SK-N-MC (cell line): ENCODE results near the genes GOLGA6L1, GABRB3 and OCA2.

DNA sequence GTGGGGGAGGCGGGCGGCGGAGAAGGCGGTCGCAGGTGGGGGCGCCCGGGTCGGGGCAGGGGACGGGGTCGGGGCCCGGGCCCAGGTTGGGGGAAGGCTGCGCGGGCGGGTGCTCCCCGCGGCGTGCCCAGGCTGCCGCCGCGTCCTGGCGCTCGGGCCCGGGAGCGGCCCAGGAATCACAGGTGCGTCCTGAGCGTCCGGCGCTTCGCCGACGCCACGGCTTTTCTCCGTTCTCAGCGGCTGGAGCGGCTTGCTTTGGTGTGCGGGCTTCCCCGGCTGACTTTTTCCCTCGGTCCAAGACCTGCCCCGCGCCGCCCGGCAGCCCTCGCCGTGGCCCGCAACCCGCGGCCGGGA is 402 bp downstream of the NIPA1 start:
- RRBS: 1% methylated on average over 25 of the region's 48 CpGs

DNA sequence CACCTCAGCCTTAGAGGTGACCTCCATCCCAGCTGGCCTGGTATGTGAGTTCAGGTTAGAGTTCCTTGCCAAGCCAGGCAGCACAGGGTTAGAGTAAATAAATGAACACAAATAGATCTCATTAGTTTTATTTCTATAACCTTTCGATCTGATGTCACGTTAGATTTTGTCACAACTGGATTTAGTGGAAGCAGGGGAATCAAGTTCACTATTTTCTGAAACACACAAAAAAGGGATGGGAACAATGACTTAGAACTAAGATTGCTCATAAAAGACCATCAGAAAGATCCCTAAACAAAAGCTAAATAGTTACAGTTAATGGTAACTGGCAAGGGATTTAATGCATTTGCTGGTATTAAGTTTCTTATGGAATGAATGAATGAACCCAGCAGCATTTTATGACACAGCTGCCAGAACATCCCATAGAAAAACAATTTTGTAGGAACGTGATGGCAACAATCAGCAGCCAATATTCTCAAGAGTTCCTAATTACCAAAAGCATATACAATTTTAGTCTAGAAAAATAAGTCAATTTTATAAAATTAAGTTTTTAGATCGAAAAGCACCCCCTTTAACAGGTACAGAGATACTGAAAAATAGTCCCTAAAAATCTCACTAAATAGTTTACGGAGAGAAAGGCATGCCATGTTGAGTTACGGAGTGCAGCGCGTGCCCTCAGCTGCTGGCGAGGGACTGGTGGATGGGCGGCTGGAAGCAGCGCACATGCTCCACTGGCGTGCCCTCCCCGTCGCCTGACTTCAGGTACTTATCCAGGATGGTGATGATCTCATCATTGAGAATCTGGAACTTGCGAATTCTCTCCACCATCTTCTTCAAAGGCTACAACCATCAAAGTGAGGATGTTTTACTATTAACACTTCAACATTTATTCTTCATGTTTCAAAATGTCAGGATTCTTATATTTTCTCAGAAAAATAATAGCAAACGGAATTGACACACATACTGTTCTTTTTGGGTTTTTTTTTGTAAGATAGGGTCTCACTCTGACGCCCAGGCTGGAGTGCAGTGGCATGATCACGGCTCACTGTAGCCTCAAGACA is 31.2 kb downstream of the NIPA2 start:
- RRBS: no CpG with 5 or more reads among the region's 18 CpGs

DNA sequence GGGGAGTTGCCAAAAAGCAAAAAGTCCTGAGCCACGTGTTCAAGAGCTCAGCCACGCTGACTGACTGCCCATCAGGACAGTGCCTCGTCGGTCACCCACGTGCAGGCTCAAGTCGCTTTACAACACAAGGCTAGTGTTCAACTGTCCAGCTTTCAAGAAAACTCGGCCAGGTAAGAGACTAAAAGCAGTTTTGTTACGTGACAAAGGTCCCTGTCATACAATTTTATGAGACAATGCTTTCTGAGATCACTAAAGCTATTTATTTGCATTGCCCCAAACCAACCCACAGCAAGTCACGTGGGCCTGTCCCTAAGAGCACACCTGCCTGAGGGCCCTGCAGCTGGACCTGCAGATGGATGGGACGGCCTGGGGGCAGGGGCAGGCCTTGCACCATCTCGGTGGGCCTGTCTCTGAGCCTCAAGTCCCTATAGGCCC is 42.7 kb downstream of the NIPA2 start:
- RRBS: no CpG with 5 or more reads among the region's 11 CpGs

DNA sequence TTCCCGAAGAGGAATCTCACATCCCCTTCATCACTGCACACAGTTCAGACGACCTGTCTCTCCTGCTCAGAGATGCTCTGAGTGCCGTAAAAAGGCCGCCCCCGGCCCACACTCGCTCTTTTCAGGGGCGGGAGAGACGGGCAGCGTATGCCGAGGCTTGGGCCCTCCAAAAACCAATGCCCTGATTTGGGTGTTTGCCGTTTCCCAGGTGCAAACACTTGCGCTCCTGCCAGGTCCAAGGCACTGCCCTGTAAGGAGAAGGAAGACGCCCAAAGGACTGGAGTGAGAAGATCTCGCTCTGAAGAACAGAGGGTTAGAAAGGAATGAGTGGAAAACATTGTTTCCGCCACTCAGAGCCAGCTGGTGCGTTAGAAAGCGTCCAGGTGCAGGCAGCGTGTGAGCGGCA is 53.0 kb downstream of the NIPA2 start:
- RRBS: no CpG with 5 or more reads among the region's 19 CpGs

GRCh38 chr15:23136555-23137041 is at the start of gene GOLGA6L1:
GOLGA6L1 (minus strand) TSS chr15:23136822.
- RRBS: no CpG with 5 or more reads among the region's 7 CpGs

GRCh38 chr15:23311173-23311734 is 22.7 kb downstream of the GOLGA6L26 start:
- RRBS: no CpG with 5 or more reads among the region's 15 CpGs

GRCh38 chr15:23397830-23398257 is 43.3 kb downstream of the GOLGA8S start:
- RRBS: no CpG with 5 or more reads among the region's 8 CpGs

- RRBS: no CpG with 5 or more reads among the region's 16 CpGs
Observed at GRCh38 chr15:23714318-23714859, 27.3 kb upstream of the NDN start.

DNA sequence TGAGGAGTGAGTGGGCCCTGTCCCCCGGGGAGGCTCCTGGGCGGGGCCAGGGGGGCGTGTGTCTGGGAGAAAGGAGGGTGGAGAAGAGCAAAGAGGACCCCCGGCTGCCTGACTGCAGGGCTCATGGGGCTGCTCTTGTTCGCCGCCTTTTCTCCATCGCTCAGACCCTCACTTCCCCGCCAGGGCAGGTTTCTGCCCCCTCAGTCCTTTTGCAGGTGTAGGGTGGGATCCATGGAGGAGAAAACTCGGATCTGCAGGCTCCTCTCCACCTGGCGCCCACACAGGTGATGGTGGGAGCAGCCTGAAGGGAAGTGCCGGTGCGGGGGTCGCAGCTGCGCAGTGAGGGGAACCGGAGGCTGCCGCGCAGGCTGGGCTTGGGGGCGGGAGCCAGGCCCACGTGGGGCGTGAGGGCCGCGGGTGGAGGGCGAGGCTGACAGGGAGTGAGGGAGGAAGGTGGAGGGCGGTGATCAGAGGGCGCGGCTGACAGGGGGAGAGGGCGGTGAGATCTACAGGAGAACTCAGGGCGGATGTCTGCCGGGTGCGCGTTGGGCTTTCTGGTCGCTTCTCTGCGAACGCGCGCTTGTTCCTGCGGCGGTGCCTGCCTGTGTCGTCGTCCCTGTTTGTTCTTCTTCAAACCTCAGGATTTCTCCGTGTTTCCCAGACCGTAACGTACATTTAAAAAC is 198.2 kb upstream of the NPAP1 start:
- RRBS: 3% methylated on average over 3 of the region's 43 CpGs

DNA sequence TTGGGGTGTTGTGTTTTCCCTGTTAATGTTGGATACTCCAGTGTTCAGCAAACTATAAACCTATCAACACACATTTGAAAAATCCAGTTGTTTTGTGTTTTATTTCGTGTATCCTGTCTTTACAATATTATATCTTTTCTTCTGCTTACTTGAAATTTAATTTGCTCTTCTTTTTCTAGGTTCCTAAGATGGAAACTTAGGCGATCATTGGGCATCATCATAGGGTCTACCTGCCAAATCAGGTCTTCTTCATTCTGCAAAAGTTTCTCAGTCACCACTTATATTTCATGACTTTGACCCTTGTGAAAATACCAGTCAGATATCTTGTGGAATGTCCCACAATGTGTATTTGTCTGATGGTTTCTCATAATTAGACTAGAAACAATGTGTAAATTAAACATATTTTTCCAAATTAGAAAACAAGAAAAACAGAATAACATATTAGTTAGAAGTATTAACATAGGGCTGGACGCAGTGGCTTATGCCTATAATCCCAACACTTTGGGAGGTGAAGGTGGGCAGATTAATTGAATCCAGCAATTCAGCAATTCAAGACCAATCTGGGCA is 102.5 kb upstream of the SNRPN start:
- RRBS: no CpG with 5 or more reads among the region's 3 CpGs

GRCh38 chr15:24878219-24878571 is 76.6 kb upstream of the SNRPN start:
- RRBS: 42% methylated on average over 9 of the region's 35 CpGs

DNA sequence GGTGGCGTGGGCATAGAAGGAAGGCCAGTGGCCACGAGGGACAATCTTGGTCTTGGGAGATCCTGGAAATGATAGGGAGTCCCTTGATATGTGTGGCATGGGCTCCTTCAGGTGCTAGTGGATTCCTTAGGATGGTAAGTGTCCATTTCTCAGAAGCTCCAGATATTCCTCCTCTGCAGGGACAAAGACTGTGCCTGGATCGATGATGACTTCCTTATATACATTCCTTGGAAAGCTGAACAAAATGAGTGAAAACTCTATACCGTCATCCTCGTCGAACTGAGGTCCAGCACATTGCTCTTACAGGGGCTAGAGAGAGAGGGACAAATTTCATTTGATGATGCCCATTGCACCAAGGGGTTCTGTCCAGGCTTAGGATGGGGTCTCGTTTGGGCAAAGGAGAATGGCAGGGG is 130.4 kb downstream of the SNRPN start:
- RRBS: no CpG with 5 or more reads among the region's 7 CpGs

GRCh38 chr15:25399468-25400020 is 39.3 kb downstream of the UBE3A start:
- RRBS: no CpG with 5 or more reads among the region's 9 CpGs

DNA sequence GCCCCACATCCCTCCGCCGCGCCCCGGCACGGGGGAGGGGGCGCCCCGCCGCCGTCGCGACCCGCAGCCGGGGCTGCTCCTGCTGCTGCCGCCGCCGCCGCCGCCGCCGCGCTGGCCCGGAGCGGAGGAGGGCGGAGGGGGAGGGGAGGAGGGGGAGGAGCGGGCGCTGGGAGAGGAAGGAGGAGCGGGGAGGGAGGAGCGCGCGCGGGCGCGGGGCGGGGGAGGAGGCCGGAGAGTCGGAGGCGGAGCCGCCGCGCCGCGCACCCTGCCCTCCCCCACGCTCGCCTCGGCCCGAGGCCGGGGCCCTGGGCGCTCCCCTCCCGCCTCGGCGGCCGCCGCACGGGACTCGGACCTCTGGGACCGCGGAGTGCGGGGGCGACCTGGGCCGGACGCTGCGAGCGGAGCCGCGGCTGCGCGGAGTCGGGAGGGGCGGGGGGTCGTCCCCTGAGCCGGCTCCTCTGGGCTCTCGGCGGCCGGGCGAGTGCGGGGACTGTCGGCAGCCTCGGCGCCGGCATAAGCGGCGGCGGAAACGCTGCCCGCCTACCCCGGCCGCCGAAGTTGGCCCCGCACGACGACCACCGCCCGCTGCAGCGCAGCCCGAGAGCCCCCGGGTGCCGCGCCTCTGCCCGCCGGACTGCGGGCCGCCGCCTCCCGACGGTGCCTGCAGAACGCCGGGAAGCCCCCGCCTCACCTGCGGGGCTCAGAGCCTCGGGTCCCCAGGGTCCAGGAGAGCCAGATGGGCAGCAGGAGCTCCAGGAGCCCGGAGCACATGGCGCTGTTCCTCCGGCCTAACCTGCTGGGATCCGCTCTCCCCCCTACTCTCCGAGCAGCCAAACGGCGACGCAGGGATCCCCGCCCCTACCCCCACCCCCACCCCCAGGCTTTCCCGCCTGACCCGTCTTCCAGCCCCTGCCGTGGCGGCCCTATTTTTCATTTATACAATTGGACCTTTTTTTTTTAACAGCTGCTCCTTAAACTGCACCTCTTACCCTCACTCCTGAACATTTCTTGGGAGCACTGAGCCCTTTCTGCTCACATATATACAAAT is at the start of gene GABRB3:
TSS of gene GABRB3 (minus strand) at position 113 of the 1,048 bp plus-strand sequence.
- RRBS: 17% methylated on average over 89 of the region's 123 CpGs

DNA sequence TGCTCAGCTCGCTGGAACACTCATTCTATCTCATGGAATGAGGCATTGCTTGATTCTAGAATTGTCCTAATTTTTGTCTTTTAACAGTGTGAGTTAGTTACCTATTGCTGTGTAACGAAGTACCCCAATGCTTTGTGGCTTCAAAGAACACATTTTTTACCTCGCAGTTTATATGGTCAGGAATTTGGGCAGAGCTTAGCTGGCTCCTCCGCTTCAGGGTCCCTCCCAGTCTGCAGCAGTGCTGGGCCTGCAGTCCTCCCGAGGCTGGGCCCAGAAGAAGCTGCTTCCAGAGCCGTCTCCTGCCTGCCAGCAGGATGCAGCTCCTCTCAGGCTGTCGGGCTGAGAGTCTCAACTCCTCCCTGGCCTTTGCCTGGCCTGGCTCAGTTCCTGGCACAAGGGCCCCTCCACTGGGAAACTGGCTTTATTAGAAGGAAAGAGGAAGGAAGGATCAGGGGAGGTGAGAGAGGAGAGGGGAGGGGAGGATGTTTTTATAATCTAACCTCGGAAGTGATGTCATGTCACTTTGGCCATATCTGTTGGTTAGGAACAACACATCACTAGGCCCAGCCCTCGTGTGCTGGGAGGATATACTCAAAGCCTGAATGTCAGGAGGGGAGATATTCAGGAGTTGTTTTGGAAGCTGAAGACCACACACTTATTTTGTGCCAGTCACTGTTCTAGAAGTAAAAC is 72.8 kb downstream of the GABRG3 start:
- RRBS: no CpG with 5 or more reads among the region's 9 CpGs

GRCh38 chr15:27064264-27064680 is 93.3 kb downstream of the GABRG3 start:
- RRBS: no CpG with 5 or more reads among the region's 9 CpGs

GRCh38 chr15:27541602-27541892 is 557.6 kb downstream of the OCA2 start:
- RRBS: no CpG with 5 or more reads among the region's 35 CpGs

DNA sequence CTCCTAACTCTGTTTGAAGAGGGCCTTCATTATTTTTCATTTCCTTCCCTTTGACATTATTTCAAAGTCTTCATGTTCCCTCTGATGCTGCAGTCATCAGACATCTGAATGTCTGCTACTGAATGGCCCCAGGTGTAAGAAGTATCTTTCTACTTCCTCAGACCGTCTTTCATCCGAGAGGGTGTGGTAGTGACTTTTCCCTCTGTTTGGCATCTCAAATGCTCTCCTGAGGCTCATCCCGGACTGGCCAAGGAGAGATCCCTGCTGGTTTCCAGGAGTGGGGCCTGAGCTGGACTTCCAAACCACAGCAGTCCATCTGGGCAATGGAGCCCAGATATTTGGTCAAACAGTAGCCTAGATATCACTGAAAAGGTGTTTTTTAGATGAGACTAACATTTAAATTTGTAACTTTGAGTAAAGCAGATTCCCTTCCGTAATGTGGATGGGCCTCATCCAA is 433.4 kb downstream of the OCA2 start:
- RRBS: no CpG with 5 or more reads among the region's 4 CpGs

- RRBS: no CpG with 5 or more reads among the region's 4 CpGs
Observed at GRCh38 chr15:27901784-27902217, 197.3 kb downstream of the OCA2 start.

- RRBS: under 1% methylated on average over 23 of the region's 47 CpGs
Observed at GRCh38 chr15:28099216-28100016, at the start of gene OCA2. OCA2 (minus strand) TSS chr15:28099315.